Prostate gland (tissue), 2 donors: ENCODE results near the gene KRT4.

DNA sequence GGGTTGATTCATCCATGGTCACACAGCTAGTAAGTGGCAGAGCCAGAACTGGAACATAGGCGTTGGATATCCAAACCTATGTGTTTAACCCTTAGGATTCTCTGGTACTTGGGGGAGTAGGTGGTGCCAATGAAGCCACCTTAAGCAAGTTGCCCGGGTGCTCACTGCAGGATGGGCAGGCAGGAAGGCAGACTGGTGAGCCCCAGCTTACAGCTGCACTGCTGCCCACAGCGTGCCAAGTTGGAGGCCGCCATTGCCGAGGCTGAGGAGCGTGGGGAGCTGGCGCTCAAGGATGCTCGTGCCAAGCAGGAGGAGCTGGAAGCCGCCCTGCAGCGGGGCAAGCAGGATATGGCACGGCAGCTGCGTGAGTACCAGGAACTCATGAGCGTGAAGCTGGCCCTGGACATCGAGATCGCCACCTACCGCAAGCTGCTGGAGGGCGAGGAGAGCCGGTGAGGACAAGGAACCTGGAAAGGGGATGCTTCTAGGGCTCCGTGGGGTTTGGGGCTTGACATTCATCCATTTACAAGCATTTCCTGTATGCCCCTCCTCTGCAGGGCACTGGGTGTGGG, 12.2 kb downstream of the KRT7 start:
- PRO-cap: no peak
- RAMPAGE, long total RNA, 2 experiments: start-site peak on the plus strand in 1 of 2 experiments, centred at position 370 of the sequence, 60 reads per replicate

- PRO-cap: no peak
- RAMPAGE, long total RNA, 2 experiments: no peak in any of the 2 experiments
These were observed 13.1 kb downstream of the KRT7 start for GRCh38 chr12:52245856-52246810.

- PRO-cap: no peak
- RAMPAGE, long total RNA, 2 experiments: no peak in any of the 2 experiments
These were observed 4.8 kb downstream of the KRT6A start for GRCh38 chr12:52488207-52488774.

DNA sequence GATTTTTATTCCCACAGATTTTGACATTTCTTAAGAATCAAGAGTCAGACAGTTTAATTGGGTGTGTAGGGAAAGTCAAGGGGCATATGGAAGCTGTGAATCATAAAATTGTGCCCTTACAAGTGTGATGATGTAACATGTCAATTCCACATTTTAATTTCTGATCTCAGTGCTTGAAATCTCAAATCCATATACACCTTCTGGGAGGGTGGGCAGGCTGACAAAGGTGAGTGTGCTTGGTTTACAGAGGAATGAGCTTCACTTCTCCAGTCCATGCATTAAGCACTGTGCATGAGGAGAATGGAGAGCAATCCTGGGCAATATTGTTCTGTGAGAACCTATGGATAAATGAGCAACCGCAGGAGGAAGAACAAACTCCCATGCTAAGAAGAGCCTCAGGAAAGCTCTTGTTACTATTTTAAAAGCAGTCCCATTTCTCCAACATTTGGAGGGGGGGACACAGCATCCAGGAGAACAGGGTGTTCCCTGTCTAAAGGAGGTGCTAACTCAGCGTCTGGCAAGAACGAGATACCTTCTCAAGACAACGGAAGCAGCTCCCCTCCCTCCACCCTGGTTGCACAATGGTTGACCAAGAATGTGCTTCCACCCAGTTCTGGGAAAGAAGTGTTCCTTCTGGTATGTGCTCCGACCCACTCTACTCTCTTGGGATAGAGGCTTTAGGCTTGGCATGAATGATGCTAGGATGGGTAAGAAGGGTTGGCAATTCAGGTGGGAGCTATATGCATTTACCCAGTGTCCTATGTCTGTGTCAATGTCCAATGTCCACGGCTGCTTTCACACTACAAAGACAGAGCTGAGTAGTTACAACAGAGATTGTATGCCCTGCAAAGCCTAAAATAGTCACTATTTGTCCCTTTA, 1.3 kb upstream of the KRT6A start:
- PRO-cap: no peak
- RAMPAGE, long total RNA, 2 experiments: no peak in any of the 2 experiments

- PRO-cap: no peak
- RAMPAGE, long total RNA, 2 experiments: no peak in any of the 2 experiments
These were observed 13.2 kb downstream of the KRT5 start for GRCh38 chr12:52506854-52507511.

GRCh38 chr12:52678431-52678964, 1.7 kb downstream of the KRT1 start:
- PRO-cap: no peak
- RAMPAGE, long total RNA, 2 experiments: no peak in any of the 2 experiments

- PRO-cap: no peak
- RAMPAGE, long total RNA, 2 experiments: no peak in any of the 2 experiments
These were observed 5.9 kb downstream of the KRT3 start for GRCh38 chr12:52789827-52790636.

DNA sequence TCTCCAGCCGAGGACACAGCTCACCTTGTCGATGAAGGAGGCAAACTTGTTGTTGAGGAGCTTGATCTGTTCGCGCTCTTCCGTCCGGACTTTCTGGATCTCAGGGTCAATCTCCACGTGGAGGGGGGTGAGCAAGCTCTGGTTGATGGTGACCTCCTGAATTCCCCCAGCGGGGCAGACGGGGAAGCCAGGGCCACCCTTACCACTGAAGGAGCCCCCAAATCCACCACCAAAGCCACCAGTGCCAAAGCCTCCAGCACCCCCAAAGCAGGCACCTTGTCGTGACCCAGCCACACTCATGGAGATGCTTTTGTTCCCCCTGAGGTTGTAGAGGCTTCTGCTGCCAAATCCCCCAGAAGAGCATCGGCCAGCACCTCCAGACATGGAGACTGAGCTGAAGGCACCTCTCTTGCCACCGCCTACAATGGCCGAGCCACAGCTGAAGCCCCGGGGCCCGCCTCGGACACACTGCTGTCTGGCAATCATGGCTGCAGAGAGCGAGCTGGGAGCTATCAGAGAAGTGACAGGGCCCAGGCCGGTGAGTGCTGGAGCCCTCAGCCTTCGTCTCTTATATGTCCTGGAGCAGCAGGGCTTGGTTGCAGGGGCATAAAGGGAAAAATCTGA, at the start of gene KRT4:
TSS of gene KRT4 (minus strand) at position 544 of the 624 bp plus-strand sequence.
- PRO-cap: no peak
- RAMPAGE, long total RNA, 2 experiments: start-site peak on the minus strand in 2 of 2 experiments, centred at position 543 of the sequence, 124 to 455 reads per replicate

DNA sequence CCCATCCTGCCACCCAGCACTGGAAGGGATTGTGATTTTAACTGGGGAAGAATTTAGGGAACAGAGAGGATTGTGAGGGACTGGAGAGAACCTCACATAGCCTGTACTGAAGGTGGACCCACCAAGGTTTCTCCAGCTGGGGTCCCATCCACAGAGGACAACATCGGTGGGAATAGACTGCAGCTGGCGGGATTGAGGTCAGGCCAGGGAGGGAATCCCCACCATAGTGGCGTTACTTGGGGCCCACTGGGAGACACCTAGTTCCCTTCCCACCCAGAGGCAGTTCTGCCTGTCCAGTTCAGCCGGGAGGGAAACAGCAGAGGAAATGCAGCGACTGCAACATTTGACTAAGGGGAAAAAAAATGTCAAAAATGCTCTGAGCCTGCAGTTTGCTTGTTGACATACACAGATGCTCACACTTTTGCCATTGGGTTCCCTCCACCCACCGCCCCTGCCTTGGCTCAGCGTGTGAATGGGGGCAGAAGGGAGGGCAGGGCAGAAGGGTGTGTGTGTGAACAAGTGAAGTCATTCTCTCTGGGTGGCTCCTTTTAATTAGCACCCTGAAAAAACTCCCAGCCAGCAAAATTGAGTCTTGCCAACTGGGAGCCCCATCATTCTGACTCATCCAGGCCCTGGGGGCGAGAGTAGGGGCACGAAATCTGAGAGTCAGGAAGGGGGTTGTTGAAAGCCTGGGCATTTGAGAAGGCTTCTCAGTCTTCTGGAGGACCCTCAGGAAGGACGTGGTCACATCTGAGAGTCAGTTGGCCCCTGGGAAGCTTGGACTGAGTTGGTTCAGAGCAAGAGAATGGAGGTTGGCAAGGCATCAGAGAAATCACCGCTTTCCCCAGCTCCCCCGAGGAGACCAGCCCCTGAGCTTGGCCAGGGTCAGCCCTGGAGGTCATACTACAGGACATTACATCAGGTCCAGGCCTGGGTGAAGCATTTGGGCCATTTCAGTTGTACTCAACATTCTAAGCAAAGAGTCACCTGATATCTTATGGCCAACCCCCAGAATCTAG, 22.5 kb upstream of the KRT78 start:
- PRO-cap: no peak
- RAMPAGE, long total RNA, 2 experiments: no peak in any of the 2 experiments

- PRO-cap: no peak
- RAMPAGE, long total RNA, 2 experiments: no peak in any of the 2 experiments
These were observed 10.7 kb upstream of the KRT8 start for GRCh38 chr12:52915548-52916070.

DNA sequence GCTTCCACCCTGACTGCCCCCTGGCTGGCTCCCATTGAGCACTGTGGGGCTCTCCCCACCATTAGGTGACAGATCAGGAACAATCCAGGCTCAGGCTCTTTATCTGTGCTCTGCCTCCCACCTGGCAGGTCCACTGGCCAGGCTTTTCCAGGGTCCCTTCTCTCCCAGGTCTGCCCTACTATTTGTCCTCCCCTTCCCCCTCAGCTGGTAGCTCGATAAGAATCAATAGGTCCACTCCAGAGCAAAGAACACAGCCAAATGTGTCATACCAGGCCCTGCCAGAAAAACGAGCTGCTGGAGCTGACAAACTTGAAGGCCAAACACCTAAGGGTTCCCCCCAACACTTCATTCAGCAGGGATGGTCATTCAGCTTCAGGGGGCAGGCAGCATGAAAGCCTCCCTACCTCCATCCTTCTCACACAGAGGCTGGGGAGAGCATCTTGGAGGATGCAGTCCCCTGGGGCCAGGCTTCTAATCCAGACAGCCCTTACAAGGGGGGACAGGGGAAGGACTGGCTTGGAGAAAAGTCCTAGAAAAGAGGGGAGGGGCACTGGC, 2.0 kb upstream of the KRT18 start:
- PRO-cap: no peak
- RAMPAGE, long total RNA, 2 experiments: no peak in any of the 2 experiments

DNA sequence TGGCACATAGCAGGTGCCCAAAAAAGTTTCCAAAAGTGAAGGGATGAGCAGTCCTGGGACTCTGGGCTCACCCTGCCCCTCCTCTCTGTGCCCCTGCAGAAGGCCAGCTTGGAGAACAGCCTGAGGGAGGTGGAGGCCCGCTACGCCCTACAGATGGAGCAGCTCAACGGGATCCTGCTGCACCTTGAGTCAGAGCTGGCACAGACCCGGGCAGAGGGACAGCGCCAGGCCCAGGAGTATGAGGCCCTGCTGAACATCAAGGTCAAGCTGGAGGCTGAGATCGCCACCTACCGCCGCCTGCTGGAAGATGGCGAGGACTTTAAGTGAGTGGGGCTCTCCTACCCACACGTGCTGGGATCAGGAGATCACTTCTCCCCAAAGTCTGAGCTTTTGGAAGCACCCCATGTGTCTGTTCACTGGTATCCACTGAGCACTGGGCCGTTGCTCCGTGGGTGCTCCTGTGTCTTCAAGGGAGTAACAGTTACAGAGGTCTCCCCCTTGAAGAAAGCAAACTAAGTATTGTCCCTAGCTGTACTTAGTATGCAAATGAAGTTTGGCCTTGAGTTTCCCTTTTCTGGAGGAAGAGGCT, 3.2 kb downstream of the KRT18 start:
- PRO-cap: no peak
- RAMPAGE, long total RNA, 2 experiments: start-site peak on the plus strand in 1 of 2 experiments, centred at positions 153 to 238 of the sequence, 20 to 51 reads per replicate

- PRO-cap: no peak
- RAMPAGE, long total RNA, 2 experiments: no peak in any of the 2 experiments
These were observed 13.2 kb upstream of the EIF4B start for GRCh38 chr12:52992958-52993524.

DNA sequence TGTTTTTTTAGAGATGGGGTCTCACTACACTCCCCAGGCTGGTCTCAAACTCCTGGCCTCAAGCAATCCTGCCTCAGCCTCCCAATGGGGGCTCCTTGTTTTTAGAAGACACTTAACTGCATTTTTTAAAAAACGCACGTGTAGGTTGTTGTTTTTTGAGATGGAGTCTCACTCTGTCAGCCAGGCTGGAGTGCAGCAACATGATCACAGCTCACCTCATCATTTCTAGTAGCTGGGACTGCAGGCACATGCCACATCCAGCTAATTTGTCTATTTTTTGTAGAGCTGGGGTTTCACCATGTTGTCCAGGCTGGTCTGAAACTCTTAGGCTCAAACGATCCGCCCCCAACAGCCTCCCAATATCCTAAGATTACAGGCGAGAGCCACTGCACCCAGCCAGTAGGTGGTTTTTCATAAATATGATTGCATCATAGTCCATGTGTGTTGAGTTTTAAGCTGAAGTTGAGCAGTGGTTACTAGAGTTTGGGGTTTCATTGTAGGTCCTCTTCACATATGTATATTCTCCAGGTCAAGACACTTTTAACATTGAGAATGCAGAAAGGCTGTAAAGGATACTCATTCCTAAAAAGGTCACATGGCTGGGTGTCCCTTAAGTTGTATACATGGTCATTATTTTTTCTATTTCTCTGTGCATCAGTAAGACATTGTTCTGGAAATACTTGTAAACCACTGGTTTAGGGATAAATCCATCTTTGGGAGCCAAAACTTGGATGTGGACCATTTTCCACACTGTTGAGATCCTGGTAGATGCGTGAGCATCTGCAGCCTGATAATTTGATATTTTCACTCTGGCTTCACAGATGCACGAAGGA, 13.1 kb upstream of the TNS2 start:
- PRO-cap: no peak
- RAMPAGE, long total RNA, 2 experiments: no peak in any of the 2 experiments

DNA sequence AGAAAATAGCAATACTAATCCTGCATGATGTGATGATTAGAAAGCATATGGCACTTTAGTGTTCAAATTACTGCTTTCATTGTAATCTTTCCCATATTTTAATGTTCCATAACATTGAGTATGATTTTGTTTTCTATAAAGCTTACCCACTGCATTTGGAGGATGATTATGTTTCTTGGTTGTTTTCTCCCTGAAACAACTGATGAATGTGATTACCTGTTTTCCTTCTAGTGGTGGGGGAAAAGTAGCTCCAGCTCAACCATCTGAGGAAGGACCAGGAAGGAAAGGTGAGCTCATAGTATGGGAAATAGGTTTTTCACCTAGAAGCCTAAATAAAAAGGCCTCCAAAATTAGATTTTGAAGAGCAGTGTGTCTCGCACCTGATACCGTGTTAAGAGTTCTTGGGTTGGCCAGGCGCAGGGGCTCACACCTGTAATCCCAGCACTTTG, 11.7 kb upstream of the TNS2 start:
- PRO-cap: no peak
- RAMPAGE, long total RNA, 2 experiments: no peak in any of the 2 experiments

DNA sequence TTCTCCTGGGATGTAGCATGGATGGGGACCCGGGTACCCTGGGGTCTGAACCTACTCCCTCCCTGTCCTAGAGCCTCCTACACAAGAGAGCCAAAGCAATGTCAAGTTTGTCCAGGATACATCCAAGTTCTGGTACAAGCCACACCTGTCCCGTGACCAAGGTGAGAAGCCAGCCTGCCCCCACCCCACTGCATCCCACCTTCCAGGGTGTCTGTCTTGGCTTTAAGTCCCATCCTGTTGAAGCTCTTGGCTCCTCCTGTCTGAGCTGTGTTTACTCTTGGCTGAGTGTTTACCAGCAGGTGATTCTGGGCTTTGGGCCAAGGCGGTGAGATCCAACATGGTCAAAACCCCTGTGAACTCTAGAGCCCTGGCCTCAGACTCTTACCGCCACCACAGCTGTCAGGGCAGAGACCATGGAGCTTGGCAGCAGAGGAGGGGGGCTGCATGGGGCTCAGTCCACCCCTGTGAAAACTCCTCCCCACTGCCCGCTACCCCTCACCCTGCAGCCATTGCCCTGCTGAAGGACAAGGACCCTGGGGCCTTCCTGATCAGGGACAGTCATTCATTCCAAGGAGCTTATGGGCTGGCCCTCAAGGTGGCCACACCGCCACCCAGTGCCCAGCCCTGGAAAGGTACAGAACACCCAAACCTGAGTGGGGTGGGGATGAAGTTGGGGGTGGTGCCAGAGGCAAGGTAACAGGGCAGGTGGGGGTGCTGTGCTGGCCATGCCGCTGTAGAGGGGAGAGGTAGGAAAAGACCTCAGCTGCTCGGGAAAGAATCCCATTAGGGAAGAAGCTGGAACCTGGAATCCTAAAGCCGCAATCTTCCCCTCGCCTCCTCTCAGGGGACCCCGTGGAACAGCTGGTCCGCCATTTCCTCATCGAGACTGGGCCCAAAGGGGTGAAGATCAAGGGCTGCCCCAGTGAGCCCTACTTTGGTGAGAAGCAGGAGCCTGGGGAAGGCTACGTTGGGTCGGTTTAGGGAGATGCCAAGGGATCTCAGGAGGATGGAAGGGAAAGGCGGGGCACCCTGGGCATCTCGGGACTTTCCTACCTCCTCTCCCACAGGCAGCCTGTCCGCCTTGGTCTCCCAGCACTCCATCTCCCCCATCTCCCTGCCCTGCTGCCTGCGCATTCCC, 11.8 kb downstream of the TNS2 start:
- PRO-cap: no peak
- RAMPAGE, long total RNA, 2 experiments: no peak in any of the 2 experiments

GRCh38 chr12:53063628-53064759, 14.1 kb downstream of the TNS2 start:
- PRO-cap: no peak
- RAMPAGE, long total RNA, 2 experiments: no peak in any of the 2 experiments

DNA sequence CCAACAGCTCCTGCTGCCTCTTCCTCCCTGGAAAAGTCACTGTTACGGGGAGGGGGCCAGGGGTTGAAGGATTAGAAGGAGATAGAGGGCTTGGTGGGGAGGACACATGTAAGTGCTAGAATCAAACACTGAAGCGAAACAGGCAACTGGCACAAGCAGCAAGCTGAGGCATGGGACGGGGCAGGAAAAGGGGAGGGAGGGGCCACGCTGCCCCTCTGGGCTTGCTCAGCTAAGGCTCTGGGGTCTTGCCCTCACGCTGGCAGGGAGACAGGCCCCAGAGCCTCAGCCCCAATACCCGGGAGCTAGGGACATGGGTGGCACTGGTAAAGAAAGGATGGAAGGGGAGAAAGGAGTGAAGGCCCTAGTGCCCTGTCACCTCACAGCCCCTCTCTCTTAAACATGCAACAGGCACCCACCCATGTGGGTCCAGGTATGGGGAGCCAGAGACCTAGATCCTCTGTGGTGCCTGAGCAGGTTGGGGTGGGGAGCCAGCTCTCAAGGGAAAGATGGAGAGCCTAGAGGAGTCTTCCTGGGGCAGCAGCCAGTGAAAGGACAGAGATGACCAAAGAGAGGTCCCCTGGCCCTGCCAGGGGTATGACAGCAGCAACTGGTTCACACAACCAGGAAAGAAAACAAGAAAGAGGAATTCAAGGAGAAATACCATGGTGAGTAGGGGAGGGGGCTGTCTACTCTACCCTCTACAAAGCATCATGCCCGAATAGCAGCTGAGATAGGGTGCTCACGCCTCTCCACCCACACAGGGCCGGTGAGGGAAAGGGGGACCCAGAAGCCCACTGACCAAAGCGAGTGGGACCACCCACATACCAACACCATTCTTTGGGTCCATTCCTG, 14.2 kb downstream of the SPRYD3 start:
- PRO-cap: no peak
- RAMPAGE, long total RNA, 2 experiments: no peak in any of the 2 experiments

- PRO-cap: unidirectional peak, plus-strand start at chr12:53072040
- RAMPAGE, long total RNA, 2 experiments: no peak in any of the 2 experiments
These were observed 7.5 kb downstream of the SPRYD3 start for GRCh38 chr12:53071702-53072151.

DNA sequence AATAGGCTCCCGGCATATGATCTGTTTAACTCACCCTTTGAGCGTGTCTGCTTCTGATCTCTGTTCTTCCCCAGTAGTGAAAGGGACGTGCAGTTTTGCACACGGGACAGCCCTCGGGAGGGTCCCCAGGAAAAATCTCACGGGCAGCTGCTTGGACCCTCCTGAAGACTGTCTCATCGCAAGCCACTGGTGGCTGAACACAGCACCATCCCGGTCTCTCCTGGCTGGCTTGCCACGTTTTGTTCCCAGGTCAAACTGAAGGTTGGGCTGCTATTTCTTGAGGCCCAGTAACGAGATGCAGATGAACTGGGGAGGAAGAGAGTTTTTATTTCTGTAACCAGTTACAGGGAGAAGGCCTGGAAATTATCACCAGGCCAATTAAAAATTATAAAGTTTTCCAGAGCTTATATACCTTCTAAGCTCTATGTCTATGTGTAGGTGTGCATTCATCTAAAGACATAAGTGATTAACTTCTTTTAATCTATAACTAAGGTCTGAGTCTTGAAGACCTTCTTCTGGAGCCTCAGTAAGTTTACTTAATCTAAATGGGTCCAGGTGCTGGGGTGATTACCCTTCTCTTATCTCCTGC, 10.1 kb downstream of the SOAT2 start:
- PRO-cap: no peak
- RAMPAGE, long total RNA, 2 experiments: no peak in any of the 2 experiments